Hepatocyte (in vitro differentiated cells and primary cell): ENCODE measurements around a stretch of chr7.

DNA sequence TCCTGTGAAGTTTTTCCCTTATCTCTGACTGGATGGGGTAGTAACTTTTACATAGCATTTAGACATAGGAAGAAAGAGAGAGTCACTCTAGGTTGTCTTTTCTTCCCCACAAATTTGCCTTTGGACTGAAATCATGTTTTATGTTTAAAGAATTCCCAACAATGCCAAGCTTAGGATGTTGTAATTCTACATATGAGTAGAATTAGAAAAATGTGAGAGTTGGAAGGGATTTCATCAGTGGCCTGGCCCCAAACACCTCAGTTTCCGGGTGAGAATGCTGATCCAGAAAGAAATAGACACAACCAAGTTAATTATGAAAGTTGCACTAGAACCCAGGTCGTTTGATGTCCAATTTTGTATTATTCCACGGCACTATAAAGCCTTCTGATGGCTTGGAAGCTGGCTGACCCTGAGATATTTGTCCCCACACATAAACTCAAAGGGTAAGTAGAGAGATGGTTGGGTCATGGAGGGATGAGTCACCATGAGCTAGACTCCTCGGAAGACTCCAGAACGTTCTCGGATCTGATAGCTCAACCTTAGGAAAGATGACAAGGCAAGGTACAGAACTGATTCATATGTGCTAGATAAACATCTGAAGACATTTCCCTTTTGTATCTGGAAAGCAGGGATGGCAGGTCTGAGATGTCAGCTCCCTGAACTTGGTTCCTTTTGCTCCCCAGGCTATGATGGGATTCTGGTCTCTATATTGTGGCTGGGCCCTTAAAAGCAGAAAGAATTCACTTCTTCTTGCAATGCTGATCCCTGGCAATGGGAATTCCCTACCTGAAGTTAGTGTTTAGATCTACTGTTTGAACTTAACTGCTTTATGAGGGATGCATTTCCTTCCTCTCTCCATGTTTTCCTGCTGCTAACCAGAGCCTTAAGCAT is 48.8 kb upstream of the SLC35B4 start:
- RAMPAGE, long total RNA: no peak
- RRBS: no CpG with 5 or more reads among the region's 6 CpGs

GRCh38 chr7:134389379-134389881 is 69.5 kb downstream of the AKR1B1 start:
- RAMPAGE, long total RNA: no peak

GRCh38 chr7:134429470-134429715 is 29.5 kb downstream of the AKR1B1 start:
- RAMPAGE, long total RNA: no peak
- RRBS: no CpG with 5 or more reads among the region's 4 CpGs

DNA sequence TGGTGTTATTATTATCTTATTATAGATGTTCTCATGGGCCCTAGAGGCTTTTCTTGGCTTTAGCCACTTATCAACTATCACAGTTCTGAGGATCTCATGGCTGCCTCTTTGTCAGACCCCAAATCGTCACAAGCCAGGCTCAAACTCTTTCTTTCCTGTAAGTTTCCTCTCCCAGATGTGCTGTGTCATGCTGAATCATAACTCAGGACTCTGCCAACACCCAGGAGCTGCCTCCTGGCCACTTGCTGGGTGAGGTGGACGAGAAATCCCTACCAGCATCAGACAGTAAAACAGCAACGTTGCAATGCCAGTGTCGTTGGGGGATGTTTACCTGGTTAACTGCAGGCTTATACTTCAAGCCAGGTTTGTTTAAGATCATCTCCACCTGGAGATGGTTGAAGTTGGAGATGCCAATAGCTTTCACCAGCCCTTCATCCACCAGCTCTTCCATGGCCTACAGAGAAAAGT is 10.2 kb downstream of the AKR1B1 start:
- RAMPAGE, long total RNA: no peak
- RRBS: no CpG with 5 or more reads among the region's 4 CpGs

GRCh38 chr7:134510532-134511061 is 16.8 kb upstream of the AKR1B10 start:
- RAMPAGE, long total RNA: no peak
- RRBS: no CpG with 5 or more reads among the region's 6 CpGs

- RAMPAGE, long total RNA: no peak
- RRBS: no CpG with 5 or more reads among the region's 2 CpGs
Measured at GRCh38 chr7:134517224-134517684, 10.1 kb upstream of the AKR1B10 start.

DNA sequence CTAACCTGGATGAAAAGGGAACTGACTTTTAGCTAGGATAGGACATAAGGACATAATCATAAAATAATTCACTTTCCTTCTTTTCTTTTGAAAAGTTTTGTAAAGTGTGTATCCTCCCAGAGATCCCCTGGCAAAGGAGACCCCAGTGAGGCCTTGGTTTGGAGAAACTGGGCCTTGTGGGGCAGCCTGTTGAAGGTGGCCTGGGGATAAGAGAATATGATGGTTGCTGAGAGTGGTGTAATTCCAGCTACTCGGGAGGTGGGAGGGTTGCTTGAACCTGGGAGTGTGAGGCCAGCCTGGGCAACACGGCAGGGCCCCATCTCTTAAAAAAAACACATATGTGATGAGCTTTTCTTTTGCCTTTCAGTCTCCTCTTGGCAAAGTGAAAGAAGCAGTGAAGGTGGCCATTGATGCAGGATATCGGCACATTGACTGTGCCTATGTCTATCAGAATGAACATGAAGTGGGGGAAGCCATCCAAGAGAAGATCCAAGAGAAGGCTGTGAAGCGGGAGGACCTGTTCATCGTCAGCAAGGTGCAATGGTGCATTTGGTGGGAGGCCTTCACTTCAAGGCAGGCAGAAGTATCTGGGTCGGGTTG is 3.0 kb downstream of the AKR1B10 start:
- RAMPAGE, long total RNA: no peak
- RRBS: no CpG with 5 or more reads among the region's 6 CpGs

DNA sequence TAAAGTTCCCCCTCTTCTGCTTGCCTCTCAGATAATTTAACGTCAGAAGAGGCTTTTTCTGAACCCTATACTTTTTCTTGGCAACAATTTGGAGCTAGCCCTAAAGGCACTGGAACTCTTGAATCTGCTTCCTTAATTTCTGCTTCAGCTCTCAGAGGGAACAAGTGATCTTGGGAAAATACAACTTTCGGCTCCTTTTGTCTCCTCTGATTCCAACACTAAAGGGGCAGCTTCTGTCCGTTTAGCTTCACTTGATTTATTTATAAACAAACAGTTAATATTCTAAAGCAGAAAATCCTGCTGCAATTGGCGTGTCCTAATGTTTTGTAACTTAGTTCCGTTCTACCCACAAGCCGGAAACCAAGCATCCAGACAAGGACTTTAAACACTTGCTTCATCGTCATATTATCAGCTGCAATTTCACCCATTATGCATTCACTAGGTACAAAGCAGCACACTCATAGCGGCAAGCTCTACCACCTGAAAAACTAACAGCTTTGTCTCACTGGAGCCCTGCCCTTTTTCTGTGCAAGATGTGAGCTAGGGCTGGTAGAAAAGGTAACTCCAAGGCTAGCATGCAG is 43.9 kb upstream of the BPGM start:
- RAMPAGE, long total RNA: no peak
- RRBS: no CpG with 5 or more reads among the region's 8 CpGs

DNA sequence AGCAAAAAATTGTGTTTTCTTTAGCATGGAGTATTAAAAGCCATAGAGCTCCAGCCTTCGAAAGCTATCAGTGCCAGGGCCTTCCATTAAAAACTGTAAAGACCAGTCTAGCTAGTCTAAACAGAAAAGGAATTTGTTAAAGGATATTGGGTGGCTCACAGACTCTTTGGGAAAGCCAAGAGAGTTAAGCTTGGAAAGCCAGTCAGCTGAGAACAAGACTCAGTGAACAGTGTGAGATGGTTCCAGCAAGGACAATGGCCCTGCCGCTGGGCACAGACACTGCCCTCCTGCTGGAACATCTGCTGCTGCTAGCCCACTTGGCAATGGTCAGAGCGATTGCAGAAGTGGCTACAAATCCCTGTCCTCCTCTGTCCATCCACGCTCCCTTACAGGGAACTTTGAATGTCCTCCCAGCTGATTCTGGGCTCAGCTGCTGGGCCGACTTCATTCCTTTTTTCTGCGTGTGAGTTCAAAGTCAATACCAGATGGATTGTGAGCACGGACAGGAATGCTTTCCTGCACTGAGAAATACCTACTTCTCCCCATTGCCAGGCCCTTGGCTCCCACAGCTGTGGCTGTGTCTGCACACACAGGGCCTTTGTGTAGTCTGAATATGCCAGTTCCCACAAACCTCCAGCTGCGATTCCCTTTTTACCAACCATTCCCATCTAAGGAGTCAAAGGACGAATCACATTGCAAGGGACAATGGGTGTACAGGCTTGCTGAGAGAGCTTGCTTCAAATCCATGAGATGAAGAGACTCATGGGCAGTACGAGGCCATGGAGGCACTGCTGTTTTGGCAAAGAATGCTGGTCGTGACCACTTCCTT is 44.0 kb downstream of the BPGM start:
- RAMPAGE, long total RNA: no peak
- RRBS: no CpG with 5 or more reads among the region's 11 CpGs

- RAMPAGE, long total RNA: no peak
- RRBS: no CpG with 5 or more reads among the region's 5 CpGs
Measured at GRCh38 chr7:134719297-134719674, 60.1 kb upstream of the CALD1 start.

GRCh38 chr7:134720538-134721234 is 58.7 kb upstream of the CALD1 start:
- RAMPAGE, long total RNA: no peak
- RRBS: no CpG with 5 or more reads among the region's 4 CpGs

GRCh38 chr7:134804330-134805060 is 25.1 kb downstream of the CALD1 start:
- RAMPAGE, long total RNA: no peak
- RRBS: no CpG with 5 or more reads among the region's 6 CpGs

DNA sequence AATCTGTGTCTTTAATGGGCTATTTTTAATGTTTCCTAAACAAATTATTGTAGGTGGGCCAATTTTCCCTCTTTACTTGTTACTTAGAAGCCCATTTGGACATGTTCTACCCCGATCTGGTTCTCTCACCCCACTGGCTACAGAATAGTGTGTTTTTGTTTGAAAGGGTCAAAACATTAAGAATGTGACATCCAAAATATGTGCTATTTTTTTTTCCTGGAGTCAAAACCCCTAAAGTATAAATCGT is 32.2 kb downstream of the CALD1 start:
- RAMPAGE, long total RNA: no peak
- RRBS: no CpG with 5 or more reads among the region's 2 CpGs

- RAMPAGE, long total RNA: no peak
- RRBS: no CpG with 5 or more reads among the region's 12 CpGs
Measured at GRCh38 chr7:134864796-134865989, 85.8 kb downstream of the CALD1 start.

GRCh38 chr7:134954402-134954974 is 31.8 kb upstream of the AGBL3 start:
- RAMPAGE, long total RNA: no peak
- RRBS: no CpG with 5 or more reads among the region's 6 CpGs

- RAMPAGE, long total RNA: no peak
- RRBS: no CpG with 5 or more reads among the region's 8 CpGs
Measured at GRCh38 chr7:135150137-135150803, 2.4 kb downstream of the TMEM140 start.

- RAMPAGE, long total RNA: no peak
- RRBS: no CpG with 5 or more reads among the region's 8 CpGs
Measured at GRCh38 chr7:135150804-135151975, 3.3 kb downstream of the TMEM140 start.

GRCh38 chr7:135157252-135158018 is 9.6 kb downstream of the TMEM140 start:
- RAMPAGE, long total RNA: no peak
- RRBS: no CpG with 5 or more reads among the region's 5 CpGs

DNA sequence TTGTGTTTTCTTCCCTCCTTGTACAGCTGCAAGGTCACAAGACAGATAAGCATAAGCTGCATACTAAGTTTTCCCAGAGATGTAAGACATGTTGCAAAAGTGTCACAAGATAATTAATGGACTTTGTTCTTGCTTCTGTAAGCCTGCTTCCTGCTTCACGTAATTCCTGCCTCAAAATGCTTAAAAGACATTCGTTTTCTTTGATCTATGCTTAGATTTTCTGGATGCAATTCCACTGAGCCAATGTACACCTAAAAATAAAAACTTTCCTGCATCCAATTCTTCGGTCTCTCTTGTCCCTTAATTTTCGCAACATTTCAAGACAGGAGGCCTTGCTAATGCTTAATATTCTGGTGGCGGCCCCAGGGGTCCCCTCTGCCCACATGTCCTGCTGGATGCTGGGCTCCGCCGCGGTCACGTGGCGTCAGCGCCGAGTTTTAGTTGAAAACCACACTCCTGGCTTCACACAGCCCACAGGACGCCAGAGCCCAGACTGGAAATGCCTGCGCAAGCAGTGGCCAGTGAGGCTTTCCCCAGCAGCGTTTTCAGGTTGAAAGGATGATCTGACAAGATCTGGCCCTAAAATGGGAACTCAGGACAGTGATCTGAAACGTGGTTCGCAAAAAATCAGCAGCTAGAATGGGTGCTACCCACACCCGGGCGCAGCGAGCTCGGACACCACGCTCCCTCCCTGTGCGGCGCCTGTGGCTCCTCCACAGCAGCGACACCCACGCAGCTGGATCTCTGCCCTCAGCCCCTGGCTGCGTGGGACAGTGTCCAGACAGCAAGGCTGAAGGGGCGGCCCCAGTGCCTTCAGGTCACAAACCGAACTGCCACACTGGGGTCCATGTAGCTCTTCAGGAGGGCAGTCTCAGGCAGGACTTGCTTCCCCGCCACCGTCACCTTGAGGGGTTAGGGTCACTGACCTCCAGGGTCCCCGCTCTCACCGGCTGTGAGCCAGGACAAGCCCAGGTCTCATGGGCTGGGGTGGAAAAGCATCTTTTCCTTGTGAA is 11.5 kb upstream of the CYREN start:
- RAMPAGE, long total RNA: no peak
- RRBS: no CpG with 5 or more reads among the region's 33 CpGs

GRCh38 chr7:135186094-135187313 is 16.0 kb upstream of the CYREN start:
- RAMPAGE, long total RNA: no peak
- RRBS: no CpG with 5 or more reads among the region's 26 CpGs